Caco-2 (cell line): ENCODE results near the gene TTC23.

GRCh38 chr15:98698494-98699270 is 50.3 kb downstream of the IGF1R start:
- PRO-cap = no peak
- RRBS = no CpG with 5 or more reads among the region's 5 CpGs

DNA sequence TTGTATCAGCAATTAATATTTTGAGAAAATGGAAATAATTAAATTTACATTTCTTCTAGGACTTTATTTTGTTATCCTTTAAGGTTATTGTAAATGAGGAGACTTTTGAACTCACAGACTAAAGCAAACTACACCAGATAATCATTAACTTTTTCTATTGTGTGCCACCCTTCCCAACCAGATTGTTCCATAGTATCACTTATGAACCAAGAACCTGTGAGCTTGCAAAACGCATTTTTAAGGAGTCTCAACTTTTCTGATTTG is 75.6 kb downstream of the IGF1R start:
- PRO-cap = unidirectional peak, plus-strand start at position 202 of the sequence
- RRBS = no CpG with 5 or more reads among the region's 1 CpG

- PRO-cap = no peak
- RRBS = no CpG with 5 or more reads among the region's 11 CpGs
Observed at GRCh38 chr15:98858327-98859094, 149.1 kb downstream of the PGPEP1L start.

GRCh38 chr15:98866414-98867106 is 141.0 kb downstream of the PGPEP1L start:
- PRO-cap = bidirectional peak, plus-strand start at chr15:98866689, minus-strand start at chr15:98866606; bidirectional peak, plus-strand start at chr15:98867029, minus-strand start at chr15:98866739
- RRBS = no CpG with 5 or more reads among the region's 15 CpGs

- PRO-cap = no peak
- RRBS = no CpG with 5 or more reads among the region's 11 CpGs
Observed at GRCh38 chr15:98943184-98943968, 64.2 kb downstream of the PGPEP1L start.

DNA sequence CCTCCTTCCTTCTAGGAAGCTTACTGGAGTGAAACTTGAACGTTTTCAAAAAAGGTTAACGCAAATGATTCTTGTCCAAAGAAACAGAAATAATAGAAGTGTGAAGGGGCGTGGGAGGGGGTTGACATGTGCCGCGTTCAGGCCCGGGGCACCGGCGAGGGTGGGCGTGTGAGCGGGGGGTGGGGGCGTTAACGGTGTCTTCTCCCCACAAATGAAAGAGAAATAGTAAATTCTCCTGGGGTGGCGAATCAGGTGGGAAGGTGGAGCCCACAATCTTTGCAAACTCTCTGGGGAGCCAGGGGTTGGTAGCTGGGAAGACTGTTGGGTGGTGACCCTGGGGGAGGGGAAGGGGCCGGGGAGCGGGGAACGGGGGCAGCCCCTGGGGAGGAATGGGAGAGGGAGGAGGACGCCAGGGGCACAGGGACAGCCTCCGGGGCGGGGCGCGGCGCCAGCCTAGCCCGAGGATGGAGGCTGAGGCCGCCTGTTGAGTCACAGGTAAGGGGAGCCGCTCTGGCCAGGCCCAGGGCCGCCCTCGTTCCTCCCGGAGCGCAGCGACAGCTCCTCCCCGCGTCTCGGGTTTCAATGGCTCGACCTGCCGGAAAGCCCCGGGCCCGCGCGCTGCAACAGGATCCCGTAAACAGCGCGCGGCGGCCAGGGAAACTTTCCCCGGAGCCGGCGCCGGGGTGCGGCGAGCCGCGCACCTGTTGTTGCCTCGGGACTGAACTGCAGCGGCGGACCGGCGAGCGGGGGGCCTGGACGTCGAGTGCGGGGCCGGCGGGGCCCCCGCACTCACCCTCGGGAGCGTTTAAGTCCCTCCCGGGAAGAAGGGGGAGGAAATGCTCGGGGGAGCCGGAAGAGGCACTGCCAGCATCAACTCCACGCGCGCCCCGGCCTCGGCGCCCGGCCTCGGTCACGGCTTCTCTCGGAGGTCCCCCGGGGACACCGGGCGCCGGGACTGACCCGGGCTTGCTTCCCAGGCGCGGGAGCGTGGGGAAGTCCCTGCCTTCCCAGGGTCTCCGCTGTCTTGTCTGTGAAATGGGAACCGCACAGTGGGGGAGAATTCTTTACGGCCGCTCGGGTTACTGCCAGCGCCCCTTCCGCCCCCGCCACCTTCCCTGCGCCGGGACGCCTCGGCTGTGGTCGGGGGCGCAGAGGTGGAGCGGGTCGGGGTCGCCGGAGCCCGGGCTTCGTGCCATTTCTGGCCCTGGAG is 7.1 kb upstream of the PGPEP1L start:
- PRO-cap = bidirectional peak, plus-strand start at position 636 of the sequence, minus-strand start at position 765 of the sequence; unidirectional peak, minus-strand start at position 1,032 of the sequence
- RRBS = 3% methylated on average over 54 of the region's 107 CpGs

GRCh38 chr15:99097954-99098387 is 6.9 kb upstream of the SYNM start:
- PRO-cap = no peak
- RRBS = no CpG with 5 or more reads among the region's 5 CpGs

DNA sequence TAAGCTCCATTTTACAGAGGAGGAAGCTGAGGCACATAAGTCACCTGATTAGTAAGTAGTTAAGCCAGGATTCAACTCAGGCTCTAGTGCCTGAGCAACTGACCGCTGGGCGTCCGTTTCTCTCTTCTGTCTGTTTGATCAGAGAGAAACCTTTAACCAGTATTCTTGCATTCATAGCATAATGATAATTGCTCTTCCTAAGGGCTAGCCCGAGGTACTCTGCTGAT is 3.7 kb downstream of the SYNM start:
- PRO-cap = no peak
- RRBS = no CpG with 5 or more reads among the region's 4 CpGs

DNA sequence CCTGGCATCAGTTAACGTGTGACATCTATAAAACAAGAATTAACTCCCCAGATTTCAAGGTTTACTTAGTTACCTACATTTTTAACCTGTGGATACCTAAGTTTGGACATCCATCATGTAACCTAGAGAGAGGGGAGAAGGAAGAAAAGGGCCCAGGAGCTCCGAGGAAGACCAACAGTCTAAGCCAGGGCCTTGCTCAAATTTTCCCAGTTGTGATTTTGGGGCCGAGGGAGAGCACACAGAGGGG is 22.8 kb downstream of the SYNM start:
- PRO-cap = no peak
- RRBS = no CpG with 5 or more reads among the region's 3 CpGs

GRCh38 chr15:99248984-99249910 is at the start of gene TTC23:
Gene TTC23 (minus strand): TSS chr15:99249581.
- PRO-cap = no peak
- RRBS = no CpG with 5 or more reads among the region's 15 CpGs

- PRO-cap = no peak
- RRBS = no CpG with 5 or more reads among the region's 18 CpGs
Observed at GRCh38 chr15:99447467-99447835, 118.3 kb upstream of the MEF2A start.

GRCh38 chr15:99509359-99510102 is 56.3 kb upstream of the MEF2A start:
- PRO-cap = no peak
- RRBS = no CpG with 5 or more reads among the region's 13 CpGs

GRCh38 chr15:99620213-99620555 is 54.4 kb downstream of the MEF2A start:
- PRO-cap = no peak
- RRBS = no CpG with 5 or more reads among the region's 5 CpGs

DNA sequence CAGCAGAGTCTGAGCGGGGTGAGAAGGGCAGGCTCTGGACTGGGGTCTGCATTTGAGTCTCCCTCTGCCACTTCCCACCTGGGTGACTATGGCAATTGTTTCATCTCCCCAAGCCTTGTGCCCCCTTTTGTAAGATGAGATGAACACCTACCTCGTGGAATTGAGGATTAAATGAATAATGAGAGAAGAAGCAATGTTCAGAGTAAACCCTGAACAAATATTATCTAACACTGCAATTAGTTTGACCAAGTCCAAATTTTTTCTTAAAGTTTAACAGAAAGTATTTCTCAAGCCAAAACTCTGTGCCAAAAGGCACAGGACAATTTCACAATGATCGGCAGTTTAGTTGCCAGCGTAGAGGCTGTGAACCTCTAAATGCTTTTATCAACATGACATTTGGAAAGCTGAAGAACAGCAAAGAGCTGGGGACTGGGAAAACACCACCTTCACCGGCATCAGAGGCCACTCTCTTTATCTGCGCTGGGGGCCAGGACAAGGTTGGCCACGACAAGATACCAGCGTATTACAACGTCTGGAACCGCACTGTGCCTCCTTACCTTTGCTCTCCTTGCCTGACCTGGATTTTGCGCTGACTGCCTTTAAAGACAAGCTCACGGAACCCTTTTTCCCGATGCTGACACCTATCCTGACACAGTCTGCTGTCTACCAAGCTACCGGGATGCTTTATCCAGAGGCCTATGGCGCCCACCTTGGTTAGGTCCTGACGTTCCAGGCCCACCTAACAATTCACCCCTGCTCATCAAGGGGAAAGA is 125.6 kb downstream of the ADAMTS17 start:
- PRO-cap = no peak
- RRBS = no CpG with 5 or more reads among the region's 16 CpGs

GRCh38 chr15:100580380-100580756 is 21.6 kb downstream of the LINS1 start:
- PRO-cap = no peak
- RRBS = no CpG with 5 or more reads among the region's 4 CpGs

DNA sequence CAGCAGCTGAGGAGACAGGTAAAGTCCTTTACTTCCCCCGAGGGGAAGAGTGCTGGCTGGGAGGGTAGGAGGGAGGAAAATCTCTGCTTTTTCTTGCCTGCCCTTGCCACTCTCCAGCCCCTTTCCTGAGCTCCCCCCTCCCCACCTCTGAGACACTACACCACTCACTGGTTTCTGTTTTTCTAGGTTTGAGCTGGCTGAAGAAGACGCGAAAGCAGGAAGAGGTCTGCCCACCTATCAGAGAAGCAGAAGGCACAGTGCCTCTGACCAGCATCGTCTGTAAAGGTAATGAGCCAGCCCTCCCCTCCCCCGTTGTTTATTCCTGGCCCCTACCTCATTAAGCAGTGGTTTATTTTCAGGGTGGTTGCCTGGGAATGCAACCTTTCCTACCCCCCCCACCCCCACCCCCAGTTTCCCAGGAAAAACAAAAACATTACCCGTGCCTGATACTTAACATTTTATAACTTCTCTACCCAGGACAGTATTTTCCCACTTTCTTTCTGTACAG is 694 bp downstream of the ASB7 start:
- PRO-cap = no peak
- RRBS = no CpG with 5 or more reads among the region's 6 CpGs

DNA sequence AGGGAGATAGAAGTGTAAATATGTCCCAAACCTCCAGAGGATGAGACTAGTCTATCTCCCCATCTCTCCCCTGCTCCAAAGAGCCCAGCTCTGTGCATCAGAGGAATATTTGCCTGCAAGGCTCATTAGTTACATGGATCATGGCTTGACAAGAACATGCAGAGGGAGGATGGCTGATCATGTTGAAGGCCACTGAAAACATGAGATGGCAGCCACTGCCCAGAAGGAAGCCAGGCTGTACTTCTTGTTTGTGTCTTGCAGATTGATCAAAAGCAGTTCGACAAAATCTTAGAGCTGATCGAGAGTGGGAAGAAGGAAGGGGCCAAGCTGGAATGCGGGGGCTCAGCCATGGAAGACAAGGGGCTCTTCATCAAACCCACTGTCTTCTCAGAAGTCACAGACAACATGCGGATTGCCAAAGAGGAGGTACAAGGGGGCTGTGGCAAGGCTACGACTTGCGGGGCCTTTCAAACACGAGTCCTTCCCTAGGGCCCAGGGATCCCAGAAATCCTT is 13.8 kb upstream of the LRRK1 start:
- PRO-cap = no peak
- RRBS = no CpG with 5 or more reads among the region's 7 CpGs

DNA sequence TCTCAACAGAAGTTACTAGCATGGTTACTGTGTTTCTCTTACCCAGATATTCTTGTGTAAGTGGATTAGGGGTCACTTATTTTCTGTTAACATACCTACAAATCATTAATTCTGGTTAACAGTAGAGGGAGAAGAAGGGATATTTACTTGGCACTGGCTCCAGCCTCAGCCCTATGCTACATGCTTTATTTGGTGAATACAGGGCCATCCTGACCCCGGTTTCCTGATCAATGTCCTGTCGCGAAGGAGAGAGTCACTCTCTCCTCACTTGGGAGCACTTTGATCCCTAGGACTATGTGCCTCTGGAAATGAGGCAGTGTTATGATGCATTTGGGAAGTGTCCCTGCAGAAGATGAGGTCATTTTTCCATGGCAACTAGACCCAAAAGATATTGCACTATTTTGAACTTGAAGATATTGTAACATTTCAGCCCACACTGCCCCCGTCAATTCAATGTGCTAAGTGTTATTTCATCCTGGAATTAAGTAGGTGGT is 67.9 kb downstream of the LRRK1 start:
- PRO-cap = no peak
- RRBS = no CpG with 5 or more reads among the region's 4 CpGs

- PRO-cap = no peak
- RRBS = no CpG with 5 or more reads among the region's 31 CpGs
Observed at GRCh38 chr15:101027113-101027972, 108.2 kb downstream of the LRRK1 start.

GRCh38 chr15:101047410-101047925 is 128.3 kb downstream of the LRRK1 start:
- PRO-cap = no peak
- RRBS = no CpG with 5 or more reads among the region's 20 CpGs